ENCODE data around the genes XIAP and DCAF12L1.

DNA sequence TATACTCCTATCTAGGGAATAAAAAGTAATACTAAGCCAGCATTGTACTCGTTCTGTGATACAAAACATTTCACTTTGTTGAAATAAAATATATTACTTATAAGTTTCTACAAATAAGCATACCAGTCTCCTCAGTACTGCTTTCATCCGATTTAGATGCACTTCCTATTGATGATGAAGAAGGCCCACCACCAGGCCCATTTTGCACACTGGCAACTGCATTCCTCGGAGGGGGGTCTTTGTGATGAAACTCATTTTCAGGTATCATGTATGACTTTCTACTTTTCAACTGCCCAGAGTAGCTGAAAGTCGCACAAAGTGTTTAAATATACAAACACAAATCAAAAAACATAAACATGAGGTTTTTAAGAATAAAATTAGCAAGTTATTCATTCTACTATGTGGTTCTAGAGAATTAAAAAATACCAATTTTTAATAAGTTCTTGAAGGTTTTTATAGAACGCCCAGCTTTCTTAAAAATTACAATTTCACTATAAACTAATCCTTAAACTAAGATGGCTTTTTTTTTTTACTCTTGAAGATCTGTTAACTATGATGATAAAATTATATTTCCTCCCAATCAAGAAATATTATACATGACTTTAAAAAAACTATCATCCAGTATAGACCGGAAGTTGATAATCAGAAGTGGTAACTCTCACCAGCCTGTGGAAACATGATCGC is 109.7 kb downstream of the THOC2 start:
- PRO-cap, 8 experiments = no peak in any of the 8 experiments

DNA sequence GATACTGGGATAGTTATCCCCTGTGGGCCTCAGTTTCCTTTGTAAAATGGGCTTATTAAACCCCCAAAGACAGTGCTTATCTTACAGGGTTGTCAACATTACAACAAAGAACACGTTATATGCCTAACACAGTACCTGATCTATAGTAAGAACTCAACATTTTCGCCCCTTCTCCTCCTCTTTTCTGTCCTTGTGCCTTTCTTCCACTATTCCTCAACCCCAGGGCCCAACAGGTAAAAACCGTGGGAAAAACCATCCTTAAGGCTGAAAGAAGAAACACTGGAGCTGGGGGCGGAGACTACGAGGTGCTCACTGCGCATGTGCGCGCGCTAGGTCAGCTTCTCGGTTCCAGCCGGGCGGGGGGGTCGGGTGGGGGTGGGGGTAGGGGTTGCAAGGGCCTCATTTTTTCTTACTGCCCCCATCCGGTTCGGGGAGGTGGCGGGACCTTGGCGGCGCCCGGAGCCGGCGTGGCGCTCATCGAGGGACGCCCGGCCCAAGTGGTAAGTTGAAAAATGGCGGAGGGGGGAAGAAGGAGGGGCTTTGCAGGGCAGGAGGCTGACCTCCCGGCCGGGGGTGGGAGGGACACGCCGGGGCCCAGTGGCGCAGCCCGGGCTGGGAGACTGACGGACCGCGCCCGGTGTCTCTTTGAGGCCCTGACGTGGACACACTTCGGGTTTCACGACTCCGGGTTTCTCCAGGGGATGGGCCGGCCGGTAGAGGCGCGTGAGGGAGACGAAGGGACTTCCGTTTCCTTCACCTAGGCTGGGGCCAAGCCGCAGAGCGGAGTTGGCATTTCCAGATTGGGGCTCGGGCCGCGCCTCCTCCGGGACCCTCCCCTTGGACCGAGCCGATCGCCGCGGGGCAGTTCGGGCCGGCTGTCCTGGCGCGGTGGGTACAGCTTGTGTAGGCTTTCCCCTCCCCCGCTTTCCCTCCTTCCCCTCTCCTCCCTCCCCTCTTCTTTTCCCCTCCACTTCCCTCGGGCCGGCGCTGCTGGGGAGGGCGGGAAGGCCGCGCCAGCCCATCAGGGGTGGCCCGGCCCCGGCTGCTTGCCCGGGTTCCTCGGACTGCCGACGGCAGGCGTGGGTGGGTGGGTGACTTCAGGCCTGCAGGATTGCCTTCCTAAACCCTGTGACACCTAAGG is at the start of gene XIAP:
XIAP (plus strand) TSS at position 648 of the 1,141 bp plus-strand sequence.
- PRO-cap, 8 experiments = peak in 7 of 8 experiments; most common plus-strand start position 421 of the sequence (in 3); most common minus-strand start position 499 of the sequence (in 4)

DNA sequence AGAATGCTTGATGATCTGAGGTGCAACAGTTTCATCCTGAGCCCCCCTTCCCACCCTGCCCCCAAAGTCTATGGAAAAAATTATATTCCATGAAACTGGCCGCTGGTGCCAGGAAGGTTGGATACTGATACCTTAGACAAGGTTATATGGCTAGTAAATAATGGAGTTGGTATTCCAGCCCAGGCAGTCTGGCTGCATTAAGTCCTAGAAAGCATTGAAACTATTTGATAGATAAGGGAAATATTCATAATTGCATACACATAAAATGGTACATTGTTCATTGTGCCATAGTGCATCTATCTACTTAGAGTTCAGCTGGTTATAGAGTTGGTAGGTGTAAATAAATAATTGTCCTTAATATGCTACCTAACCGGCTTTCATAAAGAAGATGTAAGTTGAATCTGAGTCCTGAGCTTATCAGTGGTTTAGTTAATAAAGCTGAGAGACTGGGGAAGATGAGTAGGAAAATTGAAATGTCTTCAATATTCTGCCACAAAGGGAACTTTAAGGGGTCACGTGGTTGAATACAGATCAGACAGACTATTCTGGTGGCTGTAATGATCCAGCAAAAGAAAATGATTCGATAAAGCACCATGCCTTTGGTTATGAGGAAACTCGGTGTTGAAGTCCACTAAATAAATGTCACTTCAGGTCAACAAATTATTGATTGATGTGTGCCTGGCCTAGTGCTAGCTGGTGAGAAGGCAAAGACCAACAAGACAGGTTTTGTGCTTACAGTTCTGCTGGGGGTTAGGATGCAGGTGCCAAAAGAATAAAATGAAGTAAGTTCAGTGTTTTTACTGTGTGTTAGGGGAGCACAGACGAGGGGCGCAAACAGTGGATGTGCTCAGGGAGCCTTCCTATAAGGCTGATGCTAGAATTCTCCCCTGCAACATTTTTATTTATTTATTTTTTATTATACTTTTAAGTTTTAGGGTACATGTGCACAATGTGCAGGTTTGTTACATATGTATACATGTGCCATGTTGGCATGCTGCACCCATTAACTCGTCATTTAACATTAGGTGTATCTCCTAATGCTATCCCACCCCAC is 142.3 kb downstream of the STAG2 start:
- PRO-cap, 8 experiments = peak in 1 of 8 experiments; most common plus-strand start position 739 of the sequence (in 1)

- PRO-cap, 8 experiments = no peak in any of the 8 experiments
These were observed 80.5 kb downstream of the SH2D1A start for GRCh38 chrX:124426880-124427261.

DNA sequence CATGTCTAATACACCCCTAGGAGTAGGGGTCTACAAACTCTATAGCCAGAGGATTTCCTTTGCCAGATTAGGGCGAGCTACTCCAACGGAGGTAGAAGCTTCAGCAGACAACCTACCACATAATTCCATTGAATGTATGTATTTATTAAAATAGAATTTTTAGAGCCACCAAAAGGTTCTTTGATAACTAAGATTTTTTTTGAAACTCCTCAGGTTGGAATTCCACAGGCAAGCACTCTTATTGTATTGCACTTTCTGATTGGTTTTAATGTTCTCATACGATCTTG is 279.7 kb downstream of the SH2D1A start:
- PRO-cap, 8 experiments = no peak in any of the 8 experiments

DNA sequence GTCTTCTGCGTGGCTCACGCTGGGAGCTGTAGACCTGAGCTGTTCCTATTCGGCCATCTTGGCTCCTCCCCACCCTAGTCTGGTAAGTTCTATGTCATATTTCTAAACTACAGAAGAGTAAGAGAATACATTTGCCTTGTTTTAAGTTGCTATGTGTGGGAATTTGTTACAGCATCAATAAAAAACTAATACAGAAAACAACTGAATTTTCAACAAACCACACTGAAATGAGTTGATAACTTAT is 56.1 kb downstream of the DCAF12L2 start:
- PRO-cap, 8 experiments = no peak in any of the 8 experiments

- PRO-cap, 8 experiments = no peak in any of the 8 experiments
These were observed at the start of gene DCAF12L1 for GRCh38 chrX:126552706-126553251. DCAF12L1 (minus strand) TSS chrX:126552814.

GRCh38 chrX:129540611-129541258 is 676 bp downstream of the OCRL start:
- PRO-cap, 8 experiments = no peak in any of the 8 experiments

DNA sequence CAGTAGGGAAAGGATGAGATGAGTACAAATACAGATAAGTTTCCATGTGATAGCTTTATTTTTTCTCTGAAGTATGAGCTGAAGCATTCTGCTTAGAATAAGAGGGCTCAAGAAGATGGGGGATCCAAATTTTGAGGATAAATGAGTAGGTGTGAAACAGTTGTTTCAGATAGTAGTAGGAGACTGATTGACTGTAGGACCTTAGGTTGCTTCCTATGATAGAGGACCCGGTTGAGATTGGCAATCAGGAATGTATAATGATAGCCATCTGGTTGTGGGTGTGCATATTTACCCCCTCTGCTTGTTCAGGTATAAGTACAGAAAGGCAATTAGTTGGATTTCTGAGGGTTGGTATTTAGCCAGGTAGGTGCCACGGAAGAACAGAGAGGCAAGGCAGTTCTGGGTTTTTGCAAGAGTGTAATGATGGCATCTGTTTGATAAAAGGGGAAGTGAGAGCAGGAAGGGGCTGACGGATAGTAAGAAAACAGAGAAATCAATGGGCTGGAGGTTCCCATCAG is 13.6 kb downstream of the OCRL start:
- PRO-cap, 8 experiments = no peak in any of the 8 experiments

GRCh38 chrX:129795082-129795530 is 15.4 kb downstream of the SASH3 start:
- PRO-cap, 8 experiments = peak in 4 of 8 experiments; most common plus-strand start chrX:129795235 (in 2)

GRCh38 chrX:129798851-129799471 is 19.2 kb downstream of the SASH3 start:
- PRO-cap, 8 experiments = peak in 4 of 8 experiments; most common plus-strand start chrX:129798987 (in 1); most common minus-strand start chrX:129798933 (in 3)

GRCh38 chrX:129921111-129921508 is 15.1 kb downstream of the UTP14A start:
- PRO-cap, 8 experiments = no peak in any of the 8 experiments

DNA sequence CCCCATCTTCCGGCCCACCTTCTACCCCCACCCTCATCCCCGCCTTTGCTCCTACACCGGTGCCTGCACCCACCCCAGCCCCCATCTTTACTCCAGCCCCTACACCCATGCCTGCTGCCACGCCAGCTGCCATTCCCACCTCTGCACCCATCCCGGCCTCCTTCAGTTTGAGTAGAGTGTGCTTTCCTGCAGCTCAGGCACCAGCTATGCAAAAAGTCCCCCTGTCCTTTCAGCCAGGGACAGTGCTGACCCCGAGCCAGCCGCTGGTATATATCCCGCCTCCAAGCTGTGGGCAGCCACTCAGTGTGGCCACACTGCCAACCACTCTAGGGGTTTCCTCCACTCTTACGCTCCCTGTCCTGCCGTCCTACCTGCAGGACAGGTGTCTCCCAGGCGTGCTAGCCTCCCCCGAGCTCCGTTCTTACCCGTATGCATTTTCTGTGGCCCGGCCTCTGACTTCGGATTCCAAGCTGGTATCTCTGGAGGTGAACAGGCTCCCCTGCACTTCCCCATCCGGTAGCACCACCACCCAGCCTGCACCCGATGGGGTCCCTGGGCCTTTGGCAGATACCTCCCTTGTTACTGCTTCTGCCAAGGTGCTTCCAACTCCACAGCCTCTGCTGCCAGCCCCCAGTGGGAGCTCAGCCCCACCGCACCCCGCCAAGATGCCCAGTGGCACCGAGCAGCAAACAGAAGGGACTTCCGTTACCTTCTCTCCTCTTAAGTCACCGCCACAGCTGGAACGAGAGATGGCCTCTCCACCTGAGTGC is 31.6 kb downstream of the BCORL1 start:
- PRO-cap, 8 experiments = no peak in any of the 8 experiments

DNA sequence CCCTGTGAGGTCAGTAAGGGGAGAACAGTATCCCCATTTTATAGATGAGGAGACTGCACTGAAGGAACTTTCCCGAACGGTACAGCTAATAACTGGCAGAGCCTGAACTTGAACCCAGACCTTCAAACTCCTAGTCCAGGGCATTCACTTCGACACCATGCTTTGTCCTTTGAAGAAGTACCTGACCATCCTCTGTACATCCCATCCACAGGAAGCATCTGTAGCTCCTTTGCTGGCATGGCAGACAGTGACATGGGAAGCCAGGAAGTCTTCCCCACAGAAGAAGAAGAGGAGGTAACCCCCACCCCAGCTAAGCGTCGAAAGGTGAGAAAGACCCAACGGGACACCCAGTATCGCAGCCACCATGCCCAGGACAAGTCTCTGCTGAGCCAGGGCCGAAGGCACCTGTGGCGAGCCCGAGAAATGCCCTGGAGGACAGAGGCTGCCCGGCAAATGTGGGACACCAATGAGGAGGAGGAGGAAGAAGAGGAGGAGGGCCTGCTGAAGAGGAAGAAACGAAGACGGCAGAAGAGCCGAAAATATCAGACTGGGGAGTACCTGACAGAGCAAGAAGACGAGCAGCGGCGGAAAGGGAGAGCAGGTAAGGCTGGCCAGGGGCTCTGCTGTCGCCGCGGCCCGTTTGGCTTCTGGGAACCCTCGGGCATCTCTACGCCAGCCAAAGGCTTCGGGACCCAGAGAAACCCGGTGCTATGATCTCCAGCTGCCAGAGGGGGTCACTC is 42.5 kb downstream of the BCORL1 start:
- PRO-cap, 8 experiments = no peak in any of the 8 experiments

DNA sequence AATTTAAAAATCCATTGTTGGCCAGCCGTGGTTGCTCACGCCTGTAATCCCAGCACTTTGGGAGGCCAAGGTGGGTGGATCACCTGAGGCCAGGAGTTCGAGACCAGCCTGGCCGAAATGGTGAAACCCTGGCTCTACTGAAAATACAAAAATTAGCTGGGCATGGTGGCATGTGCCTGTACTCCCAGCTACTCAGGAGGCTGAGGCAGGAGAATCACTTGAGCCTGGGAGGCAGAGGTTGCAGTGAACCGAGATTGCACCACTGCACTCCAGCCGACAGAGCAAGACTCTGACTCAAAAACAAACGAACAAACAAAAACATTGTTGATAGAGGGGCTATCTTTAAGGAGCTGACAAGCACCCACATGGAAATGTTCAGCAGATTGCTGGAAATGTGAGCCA is 46.2 kb downstream of the ELF4 start:
- PRO-cap, 8 experiments = peak in 3 of 8 experiments; most common minus-strand start position 286 of the sequence (in 3)

DNA sequence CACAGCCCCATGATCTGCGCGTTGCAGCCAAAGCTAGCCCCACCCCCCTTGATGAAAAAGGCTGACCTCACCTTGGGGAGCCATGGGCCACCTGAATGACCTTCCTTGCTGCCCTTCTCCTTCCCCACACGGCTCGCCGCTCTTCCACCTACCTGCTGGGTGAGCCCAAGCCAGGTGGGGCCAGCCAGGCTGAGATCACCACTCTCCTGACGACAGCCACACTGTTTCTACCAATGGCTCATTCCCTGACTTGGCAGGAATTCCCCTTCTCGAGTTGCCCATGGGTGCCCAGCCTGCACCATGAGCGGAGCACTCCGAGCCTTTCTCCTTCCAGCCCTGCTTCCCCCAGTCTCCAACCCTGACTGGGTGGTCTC is 4.0 kb upstream of the ELF4 start:
- PRO-cap, 8 experiments = no peak in any of the 8 experiments

GRCh38 chrX:130411196-130411598 is 9.4 kb downstream of the RBMX2 start:
- PRO-cap, 8 experiments = no peak in any of the 8 experiments

DNA sequence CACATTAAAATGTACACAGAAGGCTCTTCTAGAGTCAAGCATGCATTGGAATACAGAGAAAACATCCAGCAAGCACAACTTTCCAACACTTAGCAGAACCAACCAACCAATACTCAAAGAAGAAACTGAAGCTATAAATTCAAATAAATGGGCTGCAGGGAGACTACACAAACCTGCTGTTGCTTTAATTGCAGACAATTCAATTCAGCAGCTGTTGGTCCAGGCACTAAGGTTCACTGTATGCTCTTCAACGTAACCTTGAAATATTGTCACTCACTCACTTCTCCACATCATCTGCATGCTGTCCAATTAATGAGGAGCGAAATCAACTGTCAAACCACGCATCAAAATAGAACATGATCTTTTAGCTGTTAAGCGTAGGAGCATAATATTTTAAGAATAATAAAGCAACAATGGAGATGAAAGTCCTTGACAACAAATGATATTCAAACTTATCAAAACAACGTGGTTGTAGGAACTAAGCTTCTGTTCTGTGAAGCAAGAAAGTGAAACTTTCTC is 17.0 kb downstream of the ENOX2 start:
- PRO-cap, 8 experiments = no peak in any of the 8 experiments

GRCh38 chrX:131251478-131251699 is 37.7 kb downstream of the IGSF1 start:
- PRO-cap, 8 experiments = no peak in any of the 8 experiments

DNA sequence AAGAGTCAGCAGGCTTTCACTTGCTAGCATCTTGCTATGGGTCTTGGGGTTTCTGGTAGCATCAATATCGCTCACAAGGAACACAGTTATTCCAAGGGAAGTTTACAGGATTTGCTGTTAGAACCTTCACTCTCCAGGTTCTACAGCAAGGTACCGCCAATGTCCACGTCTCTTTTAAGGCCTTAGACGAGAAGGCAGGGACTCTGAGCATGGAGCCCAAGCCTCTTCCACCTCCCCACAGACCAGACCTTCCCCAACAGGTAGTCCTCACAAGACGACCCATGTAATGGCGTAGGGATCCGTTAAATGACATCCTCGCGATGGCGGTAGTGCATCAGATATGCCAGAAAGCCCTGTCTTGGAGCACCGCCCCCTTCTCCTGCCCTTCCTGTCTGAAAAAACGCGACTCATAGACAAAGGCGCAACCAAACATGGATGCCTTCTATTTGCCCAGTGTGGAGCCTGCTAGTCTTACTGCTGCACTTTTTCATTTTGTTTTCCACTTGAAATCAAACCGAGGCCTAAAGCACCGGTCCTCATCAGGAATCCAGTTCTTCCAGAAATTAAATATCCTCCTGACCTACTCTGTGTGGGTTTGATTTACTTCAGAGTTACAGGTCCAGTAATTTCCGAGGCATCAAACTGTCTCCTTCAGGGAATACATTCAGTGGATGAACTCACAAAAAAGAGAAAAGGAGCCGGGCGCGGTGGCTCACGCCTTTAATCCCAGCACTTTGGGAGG is 185.5 kb downstream of the OR13H1 start:
- PRO-cap, 8 experiments = peak in 1 of 8 experiments; most common minus-strand start position 258 of the sequence (in 1)